SEM (cell line): Measurements from ENCODE around the genes MAGOH, ACOT11 and MROH7.

DNA sequence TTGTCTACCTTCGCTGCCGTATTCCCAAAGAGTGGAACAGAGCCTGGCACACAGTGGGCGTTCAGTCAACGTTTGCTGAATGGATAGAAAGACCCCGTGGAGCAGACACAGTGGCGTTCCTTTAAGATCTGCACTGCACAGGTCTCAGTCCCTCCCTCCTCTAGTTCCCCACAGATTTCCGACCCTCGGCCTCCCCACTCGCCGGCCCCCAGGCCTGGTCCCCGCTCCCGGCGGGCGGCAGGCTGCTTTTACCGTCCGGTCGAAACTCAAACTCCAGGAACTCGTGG is 266 bp downstream of the MAGOH start:
- PRO-cap = no peak

DNA sequence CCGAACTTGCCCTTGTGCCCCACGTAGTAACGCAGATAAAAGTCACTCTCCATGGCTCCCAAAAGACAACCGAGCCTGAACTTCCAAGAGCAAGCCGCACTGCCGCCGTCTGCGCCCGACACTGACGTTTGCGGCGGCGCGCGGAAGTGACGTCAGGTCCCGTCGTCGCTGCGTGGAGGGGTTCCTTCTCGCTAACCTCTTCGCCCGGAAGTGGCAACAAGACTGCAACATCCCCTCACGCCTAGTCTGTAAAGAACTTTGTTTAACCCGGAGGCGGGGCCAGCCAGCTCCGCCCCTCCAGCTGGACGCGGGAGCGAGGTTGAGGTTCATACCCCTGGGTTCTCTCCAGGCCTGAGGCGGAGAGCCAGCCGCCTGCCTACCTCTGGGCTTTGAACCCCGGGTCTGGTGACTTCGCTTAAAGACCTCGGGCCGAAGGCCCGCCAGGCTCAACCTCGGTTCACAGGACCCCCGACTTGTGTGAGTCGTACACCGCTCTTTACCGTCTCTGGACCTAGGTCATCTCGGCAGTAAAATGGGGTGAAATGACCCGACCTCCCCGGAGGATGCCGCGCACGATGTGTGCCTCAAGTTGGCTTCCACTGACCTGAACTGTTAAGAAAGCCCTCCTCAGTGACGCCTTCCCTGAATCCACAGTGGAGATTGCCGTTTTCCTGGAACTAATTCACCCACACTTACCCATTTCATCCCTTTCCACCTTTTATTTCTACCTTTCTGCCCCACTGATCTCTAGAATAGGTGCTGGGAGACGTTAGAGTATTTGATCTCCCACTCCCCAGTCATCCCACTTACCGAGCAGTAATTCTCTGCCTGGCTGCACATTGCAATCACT is at the start of gene MAGOH:
Gene MAGOH (minus strand): TSS at position 123 of the 850 bp plus-strand sequence.
- PRO-cap = bidirectional peak, plus-strand start at position 200 of the sequence, minus-strand start at position 123 of the sequence

GRCh38 chr1:53606653-53606910 is 132.4 kb downstream of the GLIS1 start:
- PRO-cap = no peak

- PRO-cap = no peak
Observed at GRCh38 chr1:53685579-53686291, 53.2 kb downstream of the GLIS1 start.

DNA sequence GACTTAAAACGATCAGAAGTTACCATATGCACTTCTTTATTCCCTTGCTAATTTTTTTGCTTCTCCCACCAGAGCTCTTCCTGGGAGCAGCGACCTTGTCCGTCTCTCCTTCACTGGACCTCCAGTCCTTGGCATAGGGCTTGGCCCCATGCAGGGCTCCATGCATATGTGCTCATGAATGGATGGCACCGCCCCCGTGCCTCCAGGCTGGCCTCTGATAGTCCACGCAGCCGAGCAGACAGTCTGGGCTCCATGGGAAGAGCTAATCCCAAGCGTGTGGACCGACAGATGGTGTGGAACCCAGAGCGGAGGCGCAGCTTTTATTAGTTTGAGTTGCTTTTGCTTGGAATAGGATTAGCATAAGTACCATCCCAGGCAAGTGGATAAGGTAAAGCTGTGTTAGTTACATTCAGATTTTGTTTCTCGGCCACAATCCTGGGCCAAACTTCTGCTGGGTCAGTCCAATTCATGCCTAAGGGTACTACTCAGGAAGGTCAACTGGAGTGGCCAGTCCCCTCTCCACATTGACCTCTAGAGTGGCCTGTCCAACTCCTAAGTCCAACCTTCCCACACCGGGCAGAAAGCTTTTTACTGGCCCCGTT is 41.7 kb downstream of the CDCP2 start:
- PRO-cap = no peak

- PRO-cap = no peak
Observed at GRCh38 chr1:54120917-54122151, 31.5 kb downstream of the CDCP2 start.

GRCh38 chr1:54153766-54154237 is 1.0 kb upstream of the CDCP2 start:
- PRO-cap = no peak

DNA sequence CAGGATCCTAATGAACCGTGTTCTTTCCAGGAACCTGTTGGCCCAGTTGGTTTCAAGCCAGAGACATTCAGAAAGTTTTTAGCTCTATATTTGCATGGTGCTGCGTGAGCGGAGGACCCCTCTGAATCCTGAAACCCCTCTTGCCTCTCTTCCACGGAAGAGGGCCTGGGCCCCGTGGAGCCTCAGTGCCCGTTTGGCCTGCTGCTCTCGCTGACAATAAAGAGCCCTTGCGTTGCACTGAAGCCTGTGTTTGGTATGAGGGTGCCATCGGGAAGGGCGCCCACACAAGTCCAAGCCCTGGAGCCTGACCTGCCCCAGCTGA is 18.1 kb downstream of the MRPL37 start:
- PRO-cap = no peak

- PRO-cap = no peak
Observed at GRCh38 chr1:54256650-54257397, 56.9 kb downstream of the MRPL37 start.

DNA sequence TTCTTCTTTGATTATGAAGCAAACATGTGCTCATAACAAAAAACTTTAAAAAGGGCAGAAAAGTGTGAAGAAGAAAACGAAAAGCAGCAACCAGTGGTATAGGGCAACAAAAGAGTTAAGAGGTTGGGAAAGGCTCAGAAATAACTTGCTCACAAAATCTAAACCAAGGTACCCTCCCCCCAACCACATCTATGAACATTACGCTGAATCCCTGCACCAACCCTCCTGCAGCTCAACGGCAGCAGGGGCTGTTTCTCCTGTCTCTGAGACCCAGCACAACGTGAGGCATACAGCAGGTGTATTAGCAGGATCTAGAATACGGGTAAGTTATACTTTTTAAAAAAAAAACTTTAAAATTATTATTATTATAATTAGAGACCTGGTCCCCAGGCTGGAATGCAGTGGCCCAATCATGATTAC is 85.2 kb downstream of the MRPL37 start:
- PRO-cap = no peak

DNA sequence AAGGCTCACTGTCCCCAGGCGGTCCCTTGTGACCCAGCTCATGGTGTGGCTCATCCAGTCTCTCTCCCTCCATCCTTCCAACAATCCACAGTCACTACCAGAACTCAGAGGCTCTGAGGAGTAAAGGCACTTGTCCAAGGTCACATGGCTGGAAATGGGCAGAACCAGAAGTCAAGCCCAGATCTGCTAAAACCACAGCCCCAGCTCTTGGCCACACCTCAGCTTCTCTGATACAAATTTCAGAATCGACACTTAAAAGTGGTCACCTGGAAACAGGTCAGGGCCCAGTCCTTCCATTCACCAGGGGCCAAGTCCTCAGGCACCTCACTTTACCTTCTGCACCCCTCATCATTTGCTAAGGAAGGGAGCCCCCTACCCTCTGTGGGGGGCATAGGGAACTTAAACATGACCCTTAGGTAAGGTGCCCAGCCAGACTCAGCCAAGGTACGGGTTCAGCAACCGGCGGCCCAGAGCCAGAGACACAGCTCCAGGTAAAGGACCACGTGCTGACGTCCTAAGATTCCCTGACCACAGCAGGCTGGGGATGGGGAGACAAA is 90.0 kb downstream of the MRPL37 start:
- PRO-cap = no peak

DNA sequence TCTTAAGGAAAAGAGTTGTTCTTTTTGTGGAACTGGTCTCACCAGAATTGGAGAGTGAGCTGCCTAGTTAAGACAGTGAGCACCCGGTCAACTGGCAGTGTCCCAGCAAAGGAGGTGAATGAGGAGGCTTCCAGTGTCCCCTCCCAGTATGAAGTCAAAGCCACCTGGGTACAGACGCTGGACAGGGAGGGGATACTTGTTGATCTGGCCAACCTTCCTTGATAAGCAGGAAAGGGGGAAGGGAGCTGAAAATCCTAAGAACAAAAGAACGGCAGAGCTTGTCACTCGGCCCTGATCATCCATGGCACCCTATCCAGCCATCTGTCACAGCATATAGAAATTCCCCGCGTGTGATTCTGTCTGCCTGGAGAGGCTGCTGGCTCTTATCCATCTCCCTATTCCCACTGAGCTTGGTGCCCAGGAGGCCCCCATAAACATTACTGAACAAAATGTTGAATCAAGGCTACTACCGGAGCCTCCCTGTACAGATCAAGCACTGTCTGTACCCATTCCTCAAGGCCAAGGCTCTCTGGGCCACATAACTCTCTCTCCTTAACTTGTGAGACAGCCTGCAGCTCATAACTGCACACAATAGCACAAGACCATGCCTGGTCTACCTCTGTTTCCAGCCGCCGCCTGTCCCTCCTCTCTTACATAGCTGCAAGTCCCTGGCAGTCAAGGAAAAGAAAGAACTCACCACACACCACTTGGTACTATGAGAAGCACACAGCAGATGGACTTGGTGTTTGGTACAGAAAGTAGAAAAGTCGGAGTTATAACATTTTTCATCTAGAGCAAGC is 114.9 kb downstream of the MRPL37 start:
- PRO-cap = no peak

DNA sequence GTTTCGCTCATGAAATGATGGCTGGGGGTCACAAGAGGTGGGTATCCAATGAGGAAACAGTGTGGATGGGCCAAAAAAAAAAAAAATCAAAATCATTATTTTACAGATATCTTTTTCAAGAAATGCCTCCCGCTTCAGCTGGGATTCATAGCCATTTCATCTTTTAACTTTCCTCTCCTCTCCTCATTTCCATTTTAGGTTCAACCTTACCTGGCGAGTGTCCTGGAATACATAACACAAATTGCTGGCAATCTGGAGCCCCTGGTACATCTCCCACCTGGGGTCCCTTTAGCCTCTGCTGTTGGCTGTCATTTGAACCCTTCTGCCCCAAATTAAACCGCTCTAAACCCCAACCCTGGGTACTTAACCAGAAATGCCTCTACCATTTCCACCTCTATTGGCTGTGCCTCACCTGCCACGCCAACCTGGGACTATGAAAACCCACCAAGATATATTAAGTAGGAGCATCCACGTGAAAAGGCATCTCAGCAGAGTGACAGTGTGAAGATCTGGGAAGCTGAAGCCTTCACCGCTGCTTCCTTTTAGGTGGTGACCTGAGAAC is 149.8 kb downstream of the MRPL37 start:
- PRO-cap = no peak

DNA sequence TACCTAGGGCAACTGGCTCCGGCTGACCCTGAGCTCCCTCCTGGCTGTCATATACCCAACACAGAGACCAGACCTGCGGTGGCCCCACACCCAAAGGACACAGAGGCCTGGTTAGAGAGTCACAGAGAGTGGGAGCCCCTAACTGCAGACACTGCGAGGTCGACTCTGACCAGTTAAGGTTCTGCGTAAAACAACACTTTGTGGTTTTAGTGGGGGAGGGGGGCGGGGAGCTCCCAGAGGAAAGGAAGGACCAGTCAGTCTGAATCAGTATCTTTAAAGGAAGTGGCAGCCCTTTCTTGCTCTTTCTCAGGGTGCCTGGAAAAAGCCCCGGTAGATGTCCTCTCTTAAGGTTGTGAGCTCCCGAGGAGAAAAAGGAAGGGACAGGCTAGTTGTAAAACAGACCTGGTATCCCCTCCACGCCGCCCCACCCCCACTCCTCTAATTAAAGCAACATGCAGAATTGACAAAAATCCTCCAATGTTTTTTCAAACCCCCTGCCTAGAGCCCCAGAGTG is 144.2 kb upstream of the ACOT11 start:
- PRO-cap = no peak

- PRO-cap = no peak
Observed at GRCh38 chr1:54463551-54464025, 84.4 kb upstream of the ACOT11 start.

DNA sequence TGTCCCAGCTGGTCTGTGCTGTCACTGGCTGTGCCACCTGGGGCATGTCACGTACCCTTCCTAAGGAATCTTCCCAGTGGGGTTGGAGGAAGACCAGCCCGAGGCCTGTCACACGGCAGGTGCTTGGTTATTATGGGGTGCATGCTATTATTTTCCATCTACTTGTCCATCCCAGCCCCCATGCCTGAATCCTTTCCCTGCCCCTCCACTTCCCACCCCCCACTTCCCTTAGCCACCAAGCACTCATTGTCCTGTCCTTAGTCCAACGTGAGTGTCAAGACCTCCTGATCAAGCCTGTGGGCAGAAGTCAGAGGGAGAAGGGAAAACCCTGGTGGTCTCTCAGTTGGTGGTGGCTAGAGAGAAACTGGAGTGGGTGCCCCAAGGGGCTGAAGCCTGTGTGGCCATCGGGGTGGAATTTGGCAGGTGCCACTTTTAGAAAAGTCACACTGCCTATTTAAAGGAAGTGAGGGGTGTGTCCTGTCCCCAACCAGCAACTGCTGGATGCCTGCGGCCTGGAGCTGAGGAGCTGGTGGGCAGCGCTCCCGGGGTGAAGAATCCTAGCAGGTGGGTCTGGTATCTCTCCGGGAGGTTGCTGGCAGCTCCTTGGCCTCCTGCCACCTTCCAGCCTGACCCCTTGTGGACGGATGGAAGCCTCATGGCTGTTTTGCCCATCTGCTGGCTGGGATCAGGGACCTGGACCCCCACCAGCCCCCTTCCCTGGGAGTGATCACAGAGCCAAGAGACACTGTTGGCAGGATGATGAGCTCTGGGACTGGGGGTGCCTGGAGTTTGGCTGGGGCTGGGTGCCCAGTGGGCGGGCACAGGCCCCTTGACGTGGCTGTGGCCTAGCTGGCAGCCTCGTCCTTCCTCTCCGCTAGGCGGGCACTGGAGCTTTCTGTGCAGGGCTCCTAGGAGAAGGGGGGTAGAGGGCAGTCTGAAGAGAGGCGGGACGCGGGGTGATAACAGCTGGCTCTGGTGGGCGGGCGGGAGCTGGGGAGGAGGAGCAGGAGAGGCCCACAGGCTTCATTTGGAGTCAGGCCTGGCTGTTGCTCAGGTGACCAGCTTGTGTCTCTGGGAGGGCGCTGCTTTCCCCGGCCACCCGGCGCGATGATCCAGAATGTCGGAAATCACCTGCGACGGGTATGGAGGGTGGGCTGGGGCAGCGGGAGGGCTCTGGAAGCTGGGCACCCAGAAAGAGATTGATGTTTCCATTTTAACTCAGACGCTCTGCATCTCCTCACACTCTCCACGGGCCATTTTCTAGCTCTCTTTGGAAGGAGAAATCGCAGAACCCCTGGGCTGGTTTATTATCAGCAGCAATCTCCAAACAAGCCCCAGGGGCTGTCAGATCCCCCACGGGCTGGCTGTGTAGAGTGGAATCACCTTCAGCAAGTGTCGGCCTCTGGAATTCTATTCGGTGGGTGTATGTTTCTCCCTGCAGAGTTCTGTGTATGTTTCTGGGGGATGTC is at the start of gene ACOT11:
Gene ACOT11 (plus strand): TSS at position 1,026 of the 1,469 bp plus-strand sequence.
- PRO-cap = no peak

- PRO-cap = no peak
Observed at GRCh38 chr1:54581538-54582146, 33.6 kb downstream of the ACOT11 start.

- PRO-cap = no peak
Observed at GRCh38 chr1:54641585-54641999, at the start of gene MROH7. Gene MROH7 (plus strand): TSS chr1:54641786.

DNA sequence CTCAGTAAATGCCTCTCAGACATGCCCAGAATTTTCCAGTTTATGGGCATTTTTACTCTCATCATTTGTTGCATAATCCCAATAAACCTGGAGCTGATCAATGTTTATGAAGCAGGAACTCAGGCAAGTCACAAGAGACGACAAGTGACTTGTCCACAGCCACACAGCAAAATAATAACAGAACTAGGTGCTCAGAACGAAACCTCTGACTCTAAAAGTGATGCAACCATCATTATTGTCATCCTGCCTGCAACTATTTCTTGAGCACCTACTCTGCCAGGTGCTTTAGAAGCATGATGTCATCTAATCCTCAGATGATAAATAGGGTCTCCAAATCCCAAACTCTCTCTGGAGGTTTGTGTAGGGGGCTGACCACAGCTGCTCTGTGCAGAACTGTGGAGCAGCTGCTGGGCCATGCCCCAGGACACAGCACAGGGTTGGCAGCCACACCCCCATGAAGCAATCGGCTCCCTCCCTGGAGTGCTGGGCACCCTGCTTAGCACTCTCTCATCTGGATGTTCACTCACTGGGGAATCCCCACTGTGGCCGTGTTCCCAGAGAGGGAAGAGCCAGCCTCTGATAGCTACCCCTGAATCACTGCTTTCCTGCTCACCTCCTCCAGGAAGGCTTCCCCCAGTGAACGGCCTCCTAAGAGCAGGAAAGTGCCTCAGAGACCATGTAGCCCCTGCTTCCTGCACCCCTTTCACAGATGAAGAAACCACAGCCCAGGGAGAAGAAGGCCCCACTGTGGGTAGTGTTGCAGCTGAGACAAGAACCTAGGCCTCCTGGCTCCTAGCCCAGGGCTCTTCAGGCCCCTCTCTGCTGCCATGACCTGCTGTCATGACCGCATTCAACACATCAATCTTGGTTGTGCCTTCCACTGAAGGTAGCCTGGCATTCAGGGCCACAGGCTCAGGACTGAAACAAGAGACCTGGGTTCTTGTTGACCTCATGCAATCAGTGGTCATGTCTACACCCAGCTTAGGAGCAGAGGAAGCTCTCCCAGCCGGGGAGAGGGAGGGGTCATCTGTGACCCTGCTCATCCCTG is 2.1 kb downstream of the TTC22 start:
- PRO-cap = no peak

DNA sequence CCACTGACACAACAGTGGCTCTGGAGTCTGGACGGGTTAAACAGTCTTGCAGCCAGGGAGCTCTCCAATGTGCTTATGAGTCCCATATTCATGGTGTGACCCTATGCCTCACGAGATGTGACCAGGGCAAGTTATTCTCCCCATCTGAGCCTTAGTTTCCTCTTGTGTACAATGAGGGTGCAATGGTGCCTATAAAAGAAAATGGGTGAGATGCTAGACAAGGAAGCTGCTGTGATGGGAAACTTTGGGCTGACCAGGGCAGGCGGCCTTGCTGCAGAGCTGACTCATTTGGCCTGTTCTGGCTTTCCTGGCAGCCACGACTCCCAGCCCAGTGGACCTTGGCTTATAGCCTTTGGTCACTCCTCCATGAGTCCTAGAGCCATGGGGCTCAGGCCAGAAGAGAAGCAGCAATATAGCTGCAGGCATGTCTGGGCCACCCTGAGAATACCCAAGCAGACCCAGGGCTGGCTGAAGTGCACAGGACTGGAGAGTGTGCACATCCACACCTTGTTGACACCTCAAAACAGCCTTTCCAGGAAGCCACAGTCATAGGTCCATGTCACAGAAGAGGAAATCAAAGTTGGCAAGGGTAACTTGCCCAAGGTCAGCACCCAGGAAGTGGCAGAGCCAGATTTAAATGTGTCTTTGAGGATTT is 1.8 kb upstream of the LEXM start:
- PRO-cap = no peak